A673 (cell line): ENCODE data around the gene TMEM269.

GRCh38 chr1:42784634-42785171 is at the start of gene TMEM269:
TMEM269 (plus strand) TSS chr1:42784991.
- PRO-cap, result no peak

GRCh38 chr1:42817883-42818395 is 742 bp upstream of the SVBP start:
- PRO-cap, result no peak

GRCh38 chr1:42844341-42845299 is 1.8 kb upstream of the ZNF691 start:
- PRO-cap, result no peak

DNA sequence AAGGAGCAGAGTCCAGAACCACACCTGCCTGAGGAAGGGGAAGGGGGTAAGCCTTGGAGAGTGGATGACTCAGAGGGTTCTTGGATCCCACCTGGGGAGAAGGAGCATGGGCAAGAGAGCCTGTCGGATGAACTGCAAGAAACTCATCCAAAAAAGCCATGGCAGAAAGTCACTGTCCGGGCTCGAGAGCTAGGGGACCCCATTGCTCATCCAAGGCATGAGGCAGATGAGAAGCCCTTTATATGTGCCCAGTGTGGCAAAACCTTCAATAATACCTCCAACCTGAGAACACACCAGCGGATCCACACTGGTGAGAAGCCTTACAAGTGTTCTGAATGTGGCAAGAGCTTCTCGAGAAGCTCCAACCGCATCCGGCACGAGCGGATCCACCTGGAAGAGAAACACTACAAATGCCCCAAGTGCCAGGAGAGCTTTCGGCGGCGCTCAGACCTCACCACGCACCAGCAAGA is 4.6 kb downstream of the ZNF691 start:
- PRO-cap, result no peak

DNA sequence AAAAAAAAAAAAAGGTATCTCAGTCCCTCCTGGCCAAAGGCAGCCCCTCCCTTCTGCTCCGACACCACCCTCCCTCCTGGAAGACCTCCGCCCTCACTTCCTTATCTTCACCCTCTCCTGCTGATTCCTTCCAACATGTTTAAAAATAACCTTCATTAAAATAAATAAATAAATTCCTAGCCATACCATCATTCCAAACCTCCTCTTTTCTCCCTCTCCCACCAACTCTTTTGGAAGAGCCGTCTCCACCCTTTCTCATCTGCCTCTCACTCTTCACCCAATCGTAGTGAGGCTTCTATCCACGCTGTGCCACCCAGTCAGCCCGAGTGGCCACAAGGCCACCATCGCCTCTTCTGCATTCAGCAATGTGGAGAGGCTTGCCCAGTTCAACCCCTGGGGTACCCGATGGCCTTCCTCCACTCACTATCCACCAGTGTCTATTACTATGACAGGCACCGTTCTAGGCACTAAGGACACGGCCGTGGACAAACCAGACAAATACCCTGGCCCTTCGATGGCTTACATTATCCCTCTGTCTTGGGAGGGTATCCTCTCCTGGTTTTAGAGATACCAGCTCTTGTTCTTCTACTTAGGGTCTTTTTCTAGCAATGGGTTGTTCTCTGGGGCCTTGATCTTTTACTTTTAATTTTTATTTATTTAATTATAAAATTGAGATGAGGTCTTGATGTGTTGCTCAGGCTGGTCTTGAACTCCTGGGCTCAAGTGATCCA is 18.5 kb downstream of the SLC2A1 start:
- PRO-cap, result no peak

DNA sequence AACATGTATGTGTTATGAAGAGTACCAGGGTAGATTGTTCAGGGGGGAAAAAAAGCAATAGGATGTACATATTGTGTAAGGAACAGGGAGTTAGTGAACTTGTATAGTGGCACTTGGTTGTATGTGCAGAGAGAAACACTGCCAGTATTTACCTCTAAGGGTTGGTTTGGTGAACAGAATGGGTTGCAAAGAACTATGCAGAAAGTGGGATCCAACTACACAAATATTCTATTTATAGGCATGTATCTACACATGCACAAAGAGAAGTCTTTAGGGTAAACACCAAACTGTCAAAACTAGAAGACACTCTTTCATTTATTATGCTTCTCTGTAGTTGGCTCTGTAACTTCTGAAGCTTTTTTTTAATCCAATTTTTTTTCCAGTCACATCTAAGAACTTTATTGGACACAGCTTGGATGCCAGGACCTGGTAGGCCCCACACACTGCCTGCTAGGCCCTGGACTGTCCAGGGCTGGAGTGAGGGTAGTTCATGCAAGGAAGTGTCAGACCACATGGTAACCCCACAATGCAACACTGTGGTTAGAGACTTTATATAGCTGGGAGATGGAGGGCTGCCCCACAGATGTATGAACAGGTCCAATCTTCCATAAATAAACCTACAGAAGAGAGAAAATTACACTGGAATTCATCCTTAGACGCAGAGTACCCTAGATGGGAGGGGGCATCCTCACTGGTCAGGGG is 7.2 kb downstream of the SLC2A1 start:
- PRO-cap, result no peak

DNA sequence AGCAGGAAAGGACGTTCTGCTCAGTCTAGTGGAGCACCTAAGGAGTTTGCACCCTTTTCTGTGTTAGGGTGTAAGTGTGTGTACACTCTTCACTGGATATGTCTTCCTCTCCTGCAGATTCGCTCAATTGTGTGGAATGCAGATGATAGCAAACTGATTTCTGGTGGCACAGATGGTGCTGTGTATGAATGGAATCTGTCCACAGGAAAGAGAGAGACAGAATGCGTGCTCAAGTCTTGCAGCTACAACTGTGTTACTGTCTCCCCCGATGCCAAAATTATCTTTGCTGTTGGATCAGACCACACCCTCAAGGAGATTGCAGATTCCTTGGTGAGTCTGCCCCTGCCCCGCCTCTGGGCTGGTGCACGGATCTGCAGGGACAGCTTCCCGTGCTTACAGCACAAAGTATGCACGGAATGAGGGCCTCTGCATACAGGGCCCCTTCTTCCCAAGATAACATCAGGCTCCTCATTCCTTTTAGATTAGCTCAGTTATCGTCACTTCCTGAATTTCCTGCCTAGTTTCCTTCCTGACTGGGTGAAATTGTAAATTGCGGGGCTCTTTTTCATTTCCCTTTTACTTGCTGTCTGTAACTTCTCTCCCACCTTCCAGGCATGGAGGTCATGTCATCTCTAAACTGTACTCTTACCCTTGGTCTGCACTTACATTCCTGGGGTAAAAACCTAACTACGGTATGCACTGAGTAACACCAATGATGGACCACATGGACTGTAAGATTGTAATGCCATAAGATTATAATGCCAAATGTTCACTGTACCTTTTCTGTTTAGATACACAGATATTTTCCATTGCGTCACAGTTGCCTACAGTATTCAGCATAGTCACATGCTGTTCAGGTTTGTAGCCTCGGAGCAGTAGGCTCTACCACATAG is 34.7 kb downstream of the CFAP57 start:
- PRO-cap, result bidirectional peak, plus-strand start at position 169 of the sequence, minus-strand start at position 131 of the sequence; bidirectional peak, plus-strand start at position 592 of the sequence, minus-strand start at position 285 of the sequence

DNA sequence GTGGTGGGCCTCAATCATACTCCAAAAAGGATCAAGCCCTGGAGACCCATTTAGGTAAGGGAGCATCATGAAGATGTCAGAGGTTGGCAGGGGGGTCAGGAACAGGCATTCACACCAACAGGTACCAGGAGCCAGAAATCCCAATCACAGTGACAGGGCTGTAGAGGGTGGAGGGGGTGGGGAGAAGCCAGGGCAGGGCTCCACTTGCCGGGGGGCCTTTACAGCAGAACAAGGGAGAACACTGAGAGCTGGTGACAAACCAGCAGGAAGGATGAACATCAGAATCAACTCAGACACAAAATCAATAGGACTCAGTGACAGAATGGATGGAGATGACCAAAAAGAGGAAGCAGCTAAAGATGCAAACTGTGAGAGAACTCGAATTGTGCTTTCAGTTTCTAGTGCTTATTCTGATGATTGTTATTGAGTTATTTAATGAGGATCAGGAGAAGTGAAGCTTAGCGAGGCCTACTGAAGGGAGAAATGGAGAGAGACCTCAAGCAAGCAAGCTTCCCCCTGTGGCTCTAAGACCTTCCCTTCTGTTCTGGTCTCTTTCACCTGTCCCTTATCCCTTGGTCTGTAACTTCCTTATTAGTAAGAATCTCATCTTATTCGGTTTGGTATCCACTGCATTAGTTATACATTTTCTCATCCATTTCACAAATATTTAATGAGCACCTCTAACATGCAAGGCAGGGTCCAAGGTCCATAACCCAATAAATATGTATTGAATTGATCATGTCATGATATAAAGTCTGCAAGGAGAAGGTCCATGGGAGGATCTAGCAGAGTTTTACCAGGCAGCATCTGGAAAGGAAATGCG is 30.3 kb upstream of the TMEM125 start:
- PRO-cap, result no peak

- PRO-cap, result no peak
Measured at GRCh38 chr1:43494174-43494582, 36.5 kb upstream of the PTPRF start.

DNA sequence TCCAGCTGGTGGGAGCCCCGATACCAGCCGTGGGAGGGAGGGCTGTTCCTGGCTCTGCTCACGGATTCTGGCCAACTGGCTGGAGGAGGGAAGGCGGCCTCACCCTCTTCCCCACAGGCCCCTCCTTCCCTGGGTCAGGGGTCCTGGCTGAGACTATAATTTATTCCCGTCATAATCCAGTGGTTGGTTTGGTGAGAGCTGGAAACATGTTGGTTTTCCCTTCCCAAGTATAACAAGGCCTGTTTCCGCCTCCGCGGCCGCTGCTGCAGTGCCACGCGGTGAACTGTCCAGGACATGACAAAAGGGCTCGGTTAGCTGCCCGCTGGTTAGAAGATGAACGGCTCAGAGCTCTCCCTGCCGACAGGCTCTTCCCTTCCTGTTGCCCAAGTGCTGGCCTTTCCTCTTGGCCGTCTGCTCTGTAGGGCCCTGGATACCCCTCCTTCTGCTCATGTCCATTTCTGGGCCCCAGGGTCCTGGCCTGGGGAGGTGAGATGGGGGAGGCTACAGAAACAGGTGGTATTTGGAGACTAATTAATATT is 10.1 kb downstream of the PTPRF start:
- PRO-cap, result no peak

DNA sequence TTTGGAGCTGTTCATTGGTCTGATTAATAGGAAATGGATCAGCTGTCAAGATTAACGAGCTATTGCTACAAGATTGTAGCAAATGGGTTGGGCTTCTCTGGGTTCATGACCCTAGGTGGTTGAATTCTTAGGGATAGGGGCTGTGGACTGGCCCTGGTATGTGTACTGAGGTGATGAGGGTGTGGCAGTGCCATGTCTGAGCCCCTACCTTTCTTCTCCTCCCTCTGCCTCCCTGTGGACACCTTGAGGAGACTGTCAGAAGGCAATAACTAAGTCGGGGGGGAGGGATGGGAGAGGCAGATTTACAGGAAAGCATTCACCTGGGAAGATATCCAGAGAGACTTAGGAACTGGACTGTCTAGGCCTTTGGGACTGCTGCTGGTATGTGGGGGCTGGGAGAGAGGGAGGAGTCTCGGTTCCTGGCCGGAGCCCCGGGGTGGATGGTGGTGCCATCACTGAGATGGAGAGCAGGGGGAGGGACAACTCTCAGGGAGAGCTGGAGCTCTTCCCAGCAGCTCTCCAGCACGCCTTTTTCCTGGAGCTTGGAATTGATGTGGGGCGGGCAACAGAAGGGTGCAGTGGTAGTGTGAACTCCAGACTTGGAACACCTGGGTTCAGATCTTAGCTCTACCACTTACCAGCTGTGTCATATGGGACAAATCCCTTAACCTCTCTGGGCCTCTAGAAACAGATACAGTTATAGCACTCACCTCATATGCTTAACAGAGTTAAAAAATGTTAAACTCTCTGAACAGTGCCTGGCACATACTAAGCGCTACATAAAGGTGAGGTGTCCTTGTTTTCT is 22.1 kb downstream of the PTPRF start:
- PRO-cap, result no peak

DNA sequence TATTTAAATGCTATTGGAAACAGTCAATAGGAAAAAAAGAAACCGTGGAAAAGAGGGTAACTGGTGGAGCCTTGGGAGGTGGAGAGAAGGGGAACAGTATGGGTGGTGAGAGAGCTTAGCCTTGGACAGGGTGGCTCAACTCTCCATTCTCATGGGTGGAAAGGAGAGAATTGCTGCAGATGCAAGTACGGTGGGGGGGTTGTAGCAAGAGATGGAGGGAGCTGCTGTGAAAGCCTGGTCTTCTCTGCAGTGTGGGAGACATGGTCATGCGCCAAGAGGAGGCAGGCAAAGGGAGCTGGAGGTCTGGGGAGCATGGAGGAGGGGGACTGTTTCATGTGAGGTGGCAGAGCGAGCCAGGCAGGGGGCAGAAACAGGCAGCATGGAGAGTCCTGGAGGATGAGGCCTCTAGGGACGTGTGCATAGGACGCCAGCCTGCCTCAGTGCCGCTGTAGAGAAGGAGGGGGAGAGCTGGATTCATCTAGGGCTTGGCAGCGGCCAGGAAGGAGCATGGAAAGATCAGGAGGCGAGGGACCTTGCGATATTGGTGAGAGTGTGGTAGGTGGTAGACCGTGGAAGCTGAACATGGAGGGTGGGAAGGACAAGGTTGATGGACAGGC is 54.3 kb upstream of the KDM4A start:
- PRO-cap, result no peak

DNA sequence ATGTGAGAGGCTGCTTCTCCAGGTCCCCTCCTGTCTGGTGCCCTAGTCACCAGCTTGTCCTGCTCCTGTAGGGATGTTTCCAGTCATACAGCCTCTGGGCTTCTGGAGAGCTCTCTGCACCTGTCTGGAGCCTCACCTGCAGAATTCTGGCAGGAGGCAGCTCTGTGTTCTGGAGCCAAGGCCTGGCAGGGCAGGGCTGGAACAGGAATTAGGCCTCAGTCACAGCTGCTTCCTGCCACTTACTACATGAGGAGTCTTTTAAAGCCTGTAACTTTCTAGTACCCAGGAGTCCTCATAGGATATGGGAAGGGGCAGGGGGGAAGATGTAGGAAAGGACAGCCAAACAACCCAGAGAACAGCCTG is 31.5 kb upstream of the ARTN start:
- PRO-cap, result no peak

- PRO-cap, result bidirectional peak, plus-strand start at chr1:44030442, minus-strand start at chr1:44030210; bidirectional peak, plus-strand start at chr1:44030812, minus-strand start at chr1:44030821; bidirectional peak, plus-strand start at chr1:44030893, minus-strand start at chr1:44030865; bidirectional peak, plus-strand start at chr1:44031245, minus-strand start at chr1:44030986
Measured at GRCh38 chr1:44030374-44031019, 765 bp downstream of the SLC6A9 start.

DNA sequence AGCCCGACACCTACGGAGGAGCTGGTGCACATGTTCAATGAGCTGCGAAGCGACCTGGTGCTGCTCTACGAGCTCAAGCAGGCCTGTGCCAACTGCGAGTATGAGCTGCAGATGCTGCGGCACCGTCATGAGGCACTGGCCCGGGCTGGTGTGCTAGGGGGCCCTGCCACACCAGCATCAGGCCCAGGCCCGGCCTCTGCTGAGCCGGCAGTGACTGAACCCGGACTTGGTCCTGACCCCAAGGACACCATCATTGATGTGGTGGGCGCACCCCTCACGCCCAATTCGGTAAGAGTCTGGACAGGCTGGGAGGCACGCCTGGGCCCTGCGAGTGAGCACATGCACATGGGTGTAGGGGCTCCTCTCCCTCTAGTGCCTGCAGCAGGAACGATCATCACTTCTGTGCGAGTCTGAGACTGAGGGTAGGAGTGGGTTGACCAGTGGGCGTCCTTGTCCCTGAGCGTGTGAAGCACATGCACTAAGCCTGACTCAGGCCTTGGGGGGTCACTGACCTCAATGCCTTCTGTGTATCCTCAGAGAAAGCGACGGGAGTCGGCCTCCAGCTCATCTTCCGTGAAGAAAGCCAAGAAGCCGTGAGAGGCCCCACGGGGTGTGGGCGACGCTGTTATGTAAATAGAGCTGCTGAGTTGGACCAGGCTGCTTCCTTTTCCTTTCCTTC is 6.9 kb downstream of the DMAP1 start:
- PRO-cap, result no peak

- PRO-cap, result no peak
Measured at GRCh38 chr1:44255269-44256254, 42.3 kb downstream of the DMAP1 start.

DNA sequence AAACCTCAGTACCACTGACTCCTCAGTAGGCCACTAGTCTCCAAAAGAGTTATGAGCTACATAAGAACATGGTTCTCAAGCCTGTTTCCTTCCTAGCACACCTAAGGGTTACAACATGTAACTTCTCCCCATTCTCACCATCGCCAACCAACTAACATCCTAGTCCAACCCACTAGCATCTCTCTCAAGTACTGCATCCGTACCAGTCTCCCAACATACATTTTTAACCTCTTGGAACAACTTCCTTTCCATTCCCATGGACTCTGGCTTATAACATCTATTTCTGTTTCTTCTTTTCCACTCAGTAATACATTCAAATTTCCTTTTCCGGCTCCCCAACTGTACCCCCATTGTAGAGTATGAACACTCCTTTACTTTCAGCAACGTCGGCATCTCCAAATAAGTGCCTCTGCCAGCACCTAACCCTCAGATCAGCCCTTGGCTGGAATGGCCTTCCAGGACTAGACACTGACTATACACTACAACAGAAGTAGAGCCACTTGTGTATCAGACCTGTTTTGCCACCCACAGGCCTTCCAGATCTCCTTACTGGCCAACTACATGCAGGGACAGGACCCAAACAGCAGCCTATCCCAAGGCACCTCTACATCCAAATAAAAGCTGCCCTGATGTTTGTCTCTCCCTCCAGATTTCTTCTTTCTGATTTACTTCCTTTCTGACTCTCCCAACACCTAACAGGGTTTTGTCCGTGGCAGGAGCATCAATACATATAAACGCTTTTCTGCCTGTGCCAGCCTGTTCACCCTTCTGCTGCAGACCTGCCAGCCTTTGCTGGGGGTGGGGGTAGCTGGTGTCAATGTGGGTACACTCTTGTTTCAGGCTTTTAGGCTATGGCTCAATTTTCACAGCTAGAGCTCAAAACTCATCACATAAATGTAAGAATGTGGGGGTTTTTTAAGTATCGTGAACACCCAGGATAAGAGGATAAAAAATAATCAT is 24.9 kb downstream of the ERI3 start:
- PRO-cap, result no peak

- PRO-cap, result no peak
Measured at GRCh38 chr1:44406898-44407439, 1.9 kb downstream of the RNF220 start.

DNA sequence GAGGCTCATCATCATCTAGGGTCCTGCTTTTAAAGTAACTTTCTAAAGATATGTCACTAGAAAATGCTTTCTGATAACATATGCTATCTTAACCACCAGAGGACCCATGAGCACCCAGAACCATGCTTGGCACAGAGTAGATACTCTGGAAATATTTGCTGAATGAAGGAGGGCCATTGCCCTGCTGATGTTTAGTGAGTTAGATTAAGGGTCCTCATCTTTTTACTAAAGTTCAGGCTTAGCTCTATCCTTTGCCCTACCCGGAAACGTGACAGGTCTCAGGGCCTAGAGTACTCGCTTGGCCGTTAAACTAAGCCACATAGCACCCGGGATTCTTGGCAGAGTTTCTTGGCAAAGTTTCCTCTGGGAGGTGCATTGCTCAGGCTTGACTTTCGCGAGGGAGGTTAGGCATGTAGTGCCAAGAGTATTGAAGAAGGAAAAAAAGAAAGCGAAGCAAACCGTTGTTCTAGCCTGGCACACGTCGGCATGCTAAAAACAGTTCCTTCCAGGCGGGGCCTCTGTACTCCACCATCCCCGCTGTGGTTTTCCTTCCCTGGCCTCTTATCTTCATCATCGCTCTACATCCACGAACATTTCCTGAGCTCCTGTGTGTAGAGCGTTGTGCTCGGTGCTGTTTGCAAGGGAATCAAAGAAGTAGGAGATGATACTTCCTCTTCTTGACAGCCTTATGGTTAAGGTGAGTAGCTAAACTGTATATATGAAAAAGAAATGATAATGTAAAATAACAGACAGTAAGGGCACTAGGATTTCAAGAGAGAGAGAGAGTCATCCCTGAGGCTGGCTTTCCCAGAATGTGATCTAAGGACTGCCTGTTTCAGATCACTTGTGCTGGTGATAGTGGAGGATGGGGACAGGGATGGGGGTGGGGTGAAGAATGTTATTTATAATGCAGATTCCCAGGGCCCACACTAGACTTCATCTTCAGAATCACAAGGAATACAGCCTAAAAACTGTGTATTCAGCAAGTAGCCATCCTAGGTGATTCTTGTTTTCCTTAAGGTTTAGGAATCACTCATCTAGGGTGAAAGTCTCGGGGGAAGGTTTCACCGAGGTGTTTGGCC is 18.7 kb downstream of the RNF220 start:
- PRO-cap, result no peak

DNA sequence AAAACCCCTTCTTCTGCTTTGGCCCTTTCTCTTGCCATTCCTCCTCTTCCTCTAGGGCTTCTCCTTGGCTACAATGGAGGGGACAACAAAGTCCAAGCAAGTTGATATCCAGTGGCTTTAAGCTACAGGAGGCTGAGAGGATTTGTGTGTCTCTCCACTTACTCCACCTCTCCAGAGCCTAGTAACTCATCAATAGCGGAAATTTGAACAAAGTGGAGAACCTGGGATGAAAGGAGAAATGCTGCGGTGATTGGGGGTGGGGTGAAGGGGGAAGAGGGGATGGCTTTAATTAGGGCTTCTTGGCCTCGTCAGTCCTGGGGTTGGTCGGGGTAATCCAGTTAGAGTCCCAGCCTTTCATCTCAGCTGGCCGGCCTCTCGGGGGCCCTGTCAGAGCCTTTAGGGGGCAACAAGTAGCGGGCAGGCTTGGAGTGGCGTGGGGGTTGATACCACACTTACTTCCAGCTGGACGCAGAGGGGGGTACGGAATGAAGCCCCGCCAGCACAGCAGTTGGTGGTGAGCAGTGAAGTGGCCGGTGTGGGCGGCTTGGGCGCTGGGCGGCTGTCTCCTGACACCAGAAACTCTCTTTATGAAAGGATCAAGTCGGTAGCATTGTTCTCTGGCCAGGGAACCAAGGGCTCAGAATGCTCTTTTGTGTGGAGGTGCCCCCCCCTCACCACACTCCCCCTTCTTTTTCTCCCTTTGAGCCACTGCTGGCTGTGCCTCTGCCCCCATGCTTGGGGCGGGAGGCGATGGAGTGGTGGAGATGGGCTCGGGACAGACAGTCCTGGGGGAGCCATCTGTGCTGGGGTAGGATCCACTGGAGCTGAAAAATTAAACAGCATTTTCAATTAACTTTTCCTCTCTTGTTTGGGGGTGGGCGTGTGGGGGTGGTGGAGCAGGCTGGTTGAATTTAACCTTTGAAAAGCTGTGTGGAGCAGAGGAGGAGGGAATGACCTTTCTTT is 102.4 kb downstream of the RNF220 start:
- PRO-cap, result no peak